ENCODE measurements around a stretch of chr15.

- RRBS, result 2% methylated on average over 52 of the region's 143 CpGs
These were observed 720 bp downstream of the GOLGA8A start for GRCh38 chr15:34436571-34437605.

DNA sequence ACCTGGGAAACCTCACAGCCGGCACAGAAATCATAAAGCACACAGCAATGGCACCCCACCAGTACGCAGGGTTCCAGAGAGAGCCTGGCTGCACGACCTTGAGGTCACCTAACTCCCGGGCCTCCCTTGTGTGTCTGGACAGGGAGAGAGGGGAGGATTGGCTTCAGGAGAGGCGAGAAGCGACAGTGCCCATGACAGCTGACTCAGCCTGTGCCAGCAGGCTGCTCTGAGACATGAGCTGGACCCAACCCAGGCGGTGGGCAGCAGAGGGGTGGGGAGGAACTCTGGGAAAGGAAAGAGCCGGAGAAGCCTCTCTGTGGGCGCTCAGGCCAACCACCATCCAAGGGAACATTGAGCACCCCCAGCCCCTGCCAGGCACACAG is 3.0 kb downstream of the GOLGA8B start:
- RRBS, result no CpG with 5 or more reads among the region's 9 CpGs

GRCh38 chr15:34987532-34988141 is 450 bp downstream of the ZNF770 start:
- RRBS, result no CpG with 5 or more reads among the region's 20 CpGs

DNA sequence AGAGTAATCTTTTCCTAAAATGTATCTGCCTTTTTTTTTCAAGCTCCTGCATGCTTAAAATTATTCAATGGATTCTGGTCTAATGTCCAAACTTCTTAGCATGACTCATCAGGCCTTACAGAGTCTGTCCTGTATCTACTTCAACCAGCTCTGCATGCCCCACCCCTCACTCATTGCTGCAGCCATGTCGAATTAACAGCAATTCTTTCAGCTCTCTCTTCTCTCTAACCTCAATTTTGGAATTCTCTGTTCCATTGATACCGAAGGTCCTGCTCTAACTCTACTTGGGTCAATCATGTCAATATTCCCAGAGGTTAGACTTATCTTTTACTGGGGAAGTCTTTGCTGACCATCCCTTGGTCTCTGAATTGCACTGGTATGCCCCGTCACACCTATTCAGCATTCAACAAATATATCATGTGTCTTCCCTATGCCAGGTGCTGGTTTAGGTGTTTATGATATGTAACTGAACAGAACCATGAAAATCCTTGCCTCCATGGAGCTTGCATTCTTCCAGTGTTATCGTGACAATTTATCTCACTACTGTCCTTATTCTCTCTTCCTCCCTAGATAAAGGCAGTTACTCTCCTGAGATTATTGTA is 88.5 kb upstream of the NANOGP8 start:
- RRBS, result no CpG with 5 or more reads among the region's 4 CpGs

DNA sequence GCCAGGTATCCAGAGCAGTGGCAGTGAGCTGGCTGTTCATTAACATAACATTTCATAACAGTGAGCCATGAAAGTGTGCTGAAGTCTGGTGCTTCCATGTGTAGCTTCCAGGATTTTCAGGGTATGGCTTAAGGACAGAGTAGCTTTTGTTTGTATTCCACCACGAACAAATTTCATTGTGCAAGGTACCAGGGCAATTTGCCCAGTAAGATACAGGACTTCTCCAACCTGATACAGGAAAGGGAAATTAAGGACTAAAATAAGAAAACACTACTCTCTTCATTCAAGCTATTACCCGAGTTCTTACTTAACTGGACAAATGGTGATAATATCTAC is 124.8 kb upstream of the NANOGP8 start:
- RRBS, result no CpG with 5 or more reads among the region's 2 CpGs

DNA sequence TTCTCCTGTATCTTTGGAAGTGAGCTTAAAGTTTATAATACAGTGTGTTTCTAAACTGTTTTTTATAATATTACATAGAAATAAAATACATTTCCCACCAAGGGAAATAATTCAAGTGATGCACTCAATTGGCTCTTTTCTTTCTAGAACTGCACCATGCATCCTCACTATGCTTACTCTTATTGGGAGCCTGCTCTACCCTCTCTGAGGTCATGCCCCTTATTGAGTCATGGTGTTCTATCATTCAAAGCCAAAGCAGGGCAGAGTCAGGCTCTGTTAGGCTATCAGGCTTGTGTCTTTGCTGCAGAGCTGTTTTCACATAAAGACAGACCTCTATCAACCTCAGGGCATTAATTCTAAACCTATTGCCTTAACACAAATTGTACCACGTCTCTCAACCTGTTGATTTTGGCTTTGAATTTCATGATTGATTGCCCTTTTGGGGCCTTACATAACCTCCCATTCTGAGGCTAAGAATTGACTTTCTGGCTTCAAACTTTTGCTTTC is 221.2 kb upstream of the NANOGP8 start:
- RRBS, result no CpG with 5 or more reads among the region's 1 CpG

GRCh38 chr15:35312160-35312667 is 227.1 kb upstream of the NANOGP8 start:
- RRBS, result no CpG with 5 or more reads among the region's 2 CpGs

DNA sequence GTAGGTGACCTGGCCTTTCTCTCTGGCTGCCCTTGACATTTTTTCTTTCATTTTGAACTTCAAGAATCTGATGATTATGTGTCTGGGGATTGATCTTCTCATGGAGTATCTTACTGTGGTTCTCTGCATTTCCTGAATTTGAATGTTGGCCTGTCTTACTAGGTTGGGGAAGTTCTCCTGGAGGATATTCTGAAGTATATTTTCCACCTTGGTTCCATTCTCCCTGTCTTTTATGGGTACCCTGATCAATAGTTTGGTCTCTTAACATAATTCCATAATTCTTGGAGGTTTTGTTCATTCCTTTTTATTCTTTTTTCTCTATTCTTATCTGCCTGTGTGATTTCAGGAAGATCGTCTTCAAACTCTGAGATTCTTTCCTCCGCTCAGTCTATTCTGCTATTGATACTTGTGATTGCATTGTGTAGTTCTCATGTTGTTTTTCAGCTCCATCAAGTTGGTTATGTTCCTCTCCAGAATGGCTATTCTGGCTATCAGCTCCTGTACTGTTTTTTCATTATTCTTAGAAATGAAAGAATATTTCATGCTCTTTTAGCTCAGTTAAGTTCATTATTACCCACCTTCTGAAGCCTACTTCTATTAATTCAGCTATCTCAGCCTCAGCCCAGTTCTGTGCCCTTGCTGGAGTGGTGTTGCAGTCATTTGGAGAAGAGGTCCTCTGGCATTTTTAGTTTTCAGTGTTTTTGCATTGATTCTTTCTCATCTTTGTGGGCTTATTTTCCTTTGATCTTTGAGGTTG is 205.0 kb downstream of the DPH6 start:
- RRBS, result no CpG with 5 or more reads among the region's 2 CpGs

GRCh38 chr15:35673016-35673568 is 127.1 kb upstream of the DPH6 start:
- RRBS, result no CpG with 5 or more reads among the region's 8 CpGs

GRCh38 chr15:36336063-36336571 is 243.3 kb upstream of the CDIN1 start:
- RRBS, result no CpG with 5 or more reads among the region's 5 CpGs

DNA sequence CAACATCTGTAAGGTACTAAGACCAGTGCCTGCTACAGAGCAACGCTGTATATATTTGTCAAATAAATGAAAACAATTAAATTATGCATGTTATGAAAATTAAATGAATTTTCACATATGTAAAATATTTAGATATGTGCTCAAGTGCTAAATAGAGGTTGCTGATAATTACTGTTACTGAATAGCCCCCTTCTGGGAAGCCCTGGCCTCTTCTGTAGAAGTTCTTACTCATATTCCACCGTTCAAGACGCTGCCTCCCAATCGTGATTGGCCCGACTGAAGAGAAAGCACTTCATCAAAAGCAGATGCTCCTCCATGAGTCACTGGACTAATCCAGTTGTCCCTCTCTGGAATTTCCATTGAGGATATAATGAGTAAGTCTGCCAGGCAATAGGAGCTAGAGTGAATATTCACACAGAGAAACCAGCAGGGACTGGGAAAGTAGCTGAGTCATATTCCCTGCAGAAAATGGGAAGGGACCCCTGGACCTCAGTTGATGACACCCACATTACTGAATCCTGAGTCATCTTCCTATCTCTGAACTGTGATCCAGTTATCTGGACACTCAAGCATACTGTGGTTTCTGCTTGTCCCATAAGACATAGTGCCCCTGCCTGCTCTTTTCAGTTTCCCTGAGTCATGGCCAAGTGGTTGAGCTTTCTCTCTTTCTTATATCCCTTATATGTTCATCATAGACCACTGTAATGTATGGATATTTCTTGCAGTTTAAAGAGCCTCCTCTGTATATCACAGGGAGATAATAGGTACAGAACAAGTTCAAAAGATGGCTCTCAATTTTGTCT is 151.3 kb upstream of the CDIN1 start:
- RRBS, result no CpG with 5 or more reads among the region's 5 CpGs

DNA sequence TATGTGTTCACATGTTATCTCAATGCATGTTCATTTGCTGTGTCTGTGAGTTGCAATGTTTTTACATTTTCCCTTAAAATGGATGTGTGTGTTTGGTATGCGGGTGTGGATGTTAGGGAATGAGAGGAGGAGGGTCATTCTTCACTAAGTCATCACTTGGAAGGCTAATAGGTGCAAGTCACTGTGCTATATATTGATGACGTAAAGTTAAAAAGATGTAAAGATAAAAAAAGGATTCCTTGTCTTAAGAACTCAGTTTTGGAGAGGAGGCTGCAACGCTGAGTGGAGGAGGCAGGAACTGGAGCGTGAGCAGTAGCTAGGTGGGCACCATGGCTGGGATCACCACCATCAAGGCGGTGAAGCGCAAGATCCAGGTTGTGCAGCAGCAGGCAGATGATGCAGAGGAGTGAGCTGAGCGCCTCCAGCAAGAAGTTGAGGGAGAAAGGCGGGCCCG is 33.7 kb downstream of the CDIN1 start:
- RRBS, result no CpG with 5 or more reads among the region's 9 CpGs

DNA sequence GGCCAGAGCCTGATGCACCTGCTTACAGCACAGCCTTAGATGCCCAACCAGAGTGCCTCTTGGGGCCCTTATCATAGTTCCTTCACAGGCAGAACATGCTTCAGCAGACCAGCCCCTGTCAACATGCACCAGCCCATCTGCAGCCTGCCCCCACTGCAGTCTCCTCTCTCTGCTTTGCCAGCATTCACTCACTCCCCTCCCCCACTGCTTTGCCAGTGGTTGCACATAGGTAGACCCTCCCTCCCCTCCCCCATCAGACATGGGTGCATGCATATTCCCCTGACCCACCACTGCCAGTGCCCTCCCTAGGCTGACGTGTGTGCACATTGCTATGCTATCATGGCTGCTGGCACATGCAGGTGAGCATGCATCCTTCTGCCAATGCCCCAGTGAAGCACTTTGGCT is 376.2 kb upstream of the TMCO5A start:
- RRBS, result no CpG with 5 or more reads among the region's 1 CpG

- RRBS, result no CpG with 5 or more reads among the region's 2 CpGs
These were observed 315.0 kb upstream of the TMCO5A start for GRCh38 chr15:37619362-37619870.

GRCh38 chr15:38440272-38440942 is 13.5 kb upstream of the FAM98B start:
- RRBS, result no CpG with 5 or more reads among the region's 8 CpGs

GRCh38 chr15:38547659-38548170 is 16.9 kb downstream of the RASGRP1 start:
- RRBS, result no CpG with 5 or more reads among the region's 12 CpGs

DNA sequence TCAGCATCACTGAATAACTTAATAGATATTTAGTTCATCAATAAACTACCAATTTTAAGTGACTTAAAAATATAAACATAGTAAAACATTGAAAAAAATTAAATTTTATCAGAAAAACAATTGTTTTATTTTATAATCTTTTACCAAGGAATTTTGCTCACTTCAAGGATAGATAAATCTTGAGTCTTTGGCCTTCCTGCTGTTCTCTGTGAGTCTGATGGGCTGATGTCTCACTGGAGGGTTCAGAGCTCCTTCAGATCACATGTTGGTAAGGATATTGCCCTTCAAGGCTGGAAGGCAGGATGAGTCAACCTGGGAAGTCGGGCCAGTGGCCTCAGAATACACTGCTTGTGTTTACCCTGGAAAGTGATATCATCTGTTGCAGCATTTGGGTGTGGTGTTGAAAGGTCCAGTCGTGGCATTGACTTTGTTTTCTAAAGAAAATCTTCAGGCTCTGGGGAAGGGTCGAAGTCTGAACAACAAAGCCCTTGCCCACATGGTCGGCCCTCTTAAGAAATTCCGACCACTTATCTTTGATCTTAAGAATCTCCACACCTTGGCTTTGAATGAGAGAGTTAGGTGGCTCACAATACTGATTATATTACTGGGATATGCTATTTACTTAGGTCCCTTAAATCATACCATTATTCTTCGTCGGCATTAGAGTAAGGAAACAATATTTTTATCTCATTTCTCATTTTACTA is 303.7 kb upstream of the RASGRP1 start:
- RRBS, result no CpG with 5 or more reads among the region's 7 CpGs

DNA sequence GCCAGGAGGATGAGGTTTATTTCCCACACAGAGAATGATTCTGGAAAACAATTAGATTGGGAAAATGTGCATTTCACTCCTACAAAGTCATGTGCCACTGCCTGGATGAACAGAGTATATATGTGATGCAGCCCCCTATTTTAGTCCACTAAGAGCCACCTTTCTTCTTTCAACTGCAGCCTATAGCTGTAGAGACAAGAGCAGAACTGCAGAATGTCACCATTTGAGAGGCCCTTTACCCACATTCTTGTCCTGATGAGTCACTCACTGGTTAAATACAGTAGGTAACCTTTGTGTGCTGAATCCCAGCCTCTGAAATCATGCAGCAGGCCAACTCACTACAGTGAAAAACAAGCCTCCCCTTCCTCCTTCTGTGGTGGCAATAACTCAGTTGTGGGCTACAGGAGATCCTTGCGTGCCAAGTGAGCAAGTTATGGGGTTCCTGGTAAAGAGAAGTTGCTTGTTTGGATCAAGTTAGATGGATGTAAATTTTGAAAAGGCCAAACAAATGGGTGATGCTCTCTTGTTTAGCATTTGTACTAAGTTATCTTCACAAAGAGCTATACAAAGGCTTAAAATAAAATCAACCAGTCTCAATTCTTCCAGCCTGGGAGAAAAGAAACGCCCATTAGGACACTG is 452.6 kb upstream of the THBS1 start:
- RRBS, result no CpG with 5 or more reads among the region's 2 CpGs

- RRBS, result no CpG with 5 or more reads among the region's 1 CpG
These were observed 426.7 kb upstream of the THBS1 start for GRCh38 chr15:39154009-39154797.